Measurements from ENCODE around the gene TRIM41.

DNA sequence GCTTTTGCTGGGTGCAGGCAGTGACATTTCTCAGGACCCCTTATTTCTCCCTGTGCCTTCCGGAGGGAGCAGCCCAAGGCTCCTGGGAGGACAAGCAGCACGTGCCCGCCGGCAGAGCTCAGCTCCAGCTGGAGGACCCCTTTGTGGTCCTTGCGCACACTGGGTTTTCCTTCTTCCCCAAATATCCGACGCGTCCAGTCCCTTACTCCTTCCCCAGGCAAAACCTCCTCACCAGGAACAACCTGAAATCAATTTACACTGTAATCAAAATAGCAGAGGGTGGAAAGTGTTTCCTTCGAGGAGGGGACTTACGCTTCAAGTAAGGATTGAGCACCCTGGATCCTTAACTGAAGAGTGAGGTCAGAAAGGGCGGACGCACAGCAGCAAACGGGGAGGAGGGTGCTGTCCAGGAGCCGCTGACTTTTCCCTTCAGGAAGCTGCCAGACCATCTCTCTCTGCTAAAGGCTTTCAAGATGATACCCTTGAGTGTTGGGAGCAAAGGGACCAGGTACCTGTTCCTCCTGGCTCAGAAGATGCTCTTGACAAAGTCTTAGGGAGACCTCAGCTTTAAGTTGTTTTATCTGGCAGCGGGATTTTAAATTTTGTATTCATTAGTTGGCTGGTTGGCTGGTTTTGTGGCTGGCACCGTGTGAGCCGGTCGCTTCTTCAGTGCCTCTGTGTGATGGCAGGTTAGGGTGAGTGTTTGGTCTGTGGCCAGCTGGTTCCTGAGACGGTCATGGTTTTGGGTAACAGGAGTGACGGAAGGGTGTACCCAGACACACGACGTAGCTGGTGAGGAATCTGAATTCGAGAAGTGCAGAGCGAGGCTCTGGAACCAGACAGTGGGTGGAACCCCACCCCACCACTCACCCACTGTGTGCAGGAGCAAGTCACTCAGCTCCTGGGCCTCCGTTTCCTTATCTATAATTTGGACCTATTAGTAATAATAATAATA is 2.4 kb downstream of the BTNL9 start:
- RRBS: 49% methylated on average over 4 of the region's 25 CpGs

DNA sequence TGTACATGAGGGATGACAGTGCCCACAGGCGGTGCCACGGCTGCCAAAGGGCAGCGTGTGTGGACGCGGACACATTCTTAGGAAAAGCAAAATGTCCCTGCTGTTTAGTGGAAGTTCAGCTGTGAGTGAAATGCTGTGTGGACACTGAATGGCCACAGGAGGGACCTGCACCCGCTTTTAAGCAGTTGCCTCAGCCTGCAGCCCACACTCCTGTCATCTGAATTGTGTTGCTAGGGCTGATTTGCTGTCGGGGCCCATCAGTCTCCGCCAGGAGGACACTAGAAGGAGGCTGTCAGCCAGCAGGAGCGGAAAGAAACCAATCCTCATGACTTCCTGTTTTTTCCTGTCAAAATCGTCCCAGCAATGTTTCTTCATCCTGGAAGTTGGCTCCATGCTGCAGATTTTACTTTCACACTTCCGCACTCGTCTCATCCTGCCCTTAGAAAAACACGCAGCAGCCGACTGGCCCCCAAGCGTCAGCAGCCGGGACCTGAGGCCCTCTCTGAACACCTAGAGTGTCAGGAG is 9.0 kb downstream of the OR2V1 start:
- RRBS: 83% methylated on average over 1 of the region's 16 CpGs

GRCh38 chr5:181207262-181208051 is 2.5 kb upstream of the TRIM7 start:
- RRBS: no CpG with 5 or more reads among the region's 37 CpGs

- RRBS: 2% methylated on average over 21 of the region's 37 CpGs
Observed at GRCh38 chr5:181222965-181223416, at the start of gene TRIM41. TRIM41 (plus strand) TSS chr5:181223281.

- RRBS: no CpG with 5 or more reads among the region's 7 CpGs
Observed at GRCh38 chr5:181237619-181238544, 5.8 kb downstream of the RACK1 start.

GRCh38 chr5:181259202-181260355 is 1.4 kb downstream of the TRIM52 start:
- RRBS: no CpG with 5 or more reads among the region's 18 CpGs

GRCh38 chr5:181260356-181261022 is 454 bp downstream of the TRIM52 start:
- RRBS: no CpG with 5 or more reads among the region's 28 CpGs